Thoracic aorta endothelial cell (primary cell): ENCODE measurements around a stretch of chr4.

DNA sequence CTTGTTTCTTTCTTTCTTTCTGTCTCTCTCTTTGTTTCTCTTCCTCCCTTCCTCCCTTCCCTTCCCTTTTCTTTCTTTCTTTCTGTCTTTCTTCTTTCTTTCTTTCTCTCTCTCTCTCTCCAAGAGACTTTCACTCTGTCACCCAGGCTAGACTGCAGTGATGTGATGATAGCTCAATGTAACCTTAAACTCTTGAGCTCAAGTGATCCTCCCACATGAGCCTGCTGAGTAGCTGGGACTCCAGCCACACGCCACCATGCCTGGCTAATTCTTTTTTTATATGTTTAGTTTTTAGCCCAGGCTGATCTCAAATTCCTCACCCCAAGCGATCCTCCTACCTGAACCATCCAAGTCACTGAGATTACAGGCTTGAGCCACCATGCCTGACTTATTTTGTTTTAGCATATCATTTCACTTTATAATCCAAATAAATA, 64.3 kb upstream of the EMCN start:
- CAGE, long polyA plus RNA, result no peak

- CAGE, long polyA plus RNA, result no peak
Measured at GRCh38 chr4:101036856-101037362, 310.4 kb downstream of the PPP3CA start.

DNA sequence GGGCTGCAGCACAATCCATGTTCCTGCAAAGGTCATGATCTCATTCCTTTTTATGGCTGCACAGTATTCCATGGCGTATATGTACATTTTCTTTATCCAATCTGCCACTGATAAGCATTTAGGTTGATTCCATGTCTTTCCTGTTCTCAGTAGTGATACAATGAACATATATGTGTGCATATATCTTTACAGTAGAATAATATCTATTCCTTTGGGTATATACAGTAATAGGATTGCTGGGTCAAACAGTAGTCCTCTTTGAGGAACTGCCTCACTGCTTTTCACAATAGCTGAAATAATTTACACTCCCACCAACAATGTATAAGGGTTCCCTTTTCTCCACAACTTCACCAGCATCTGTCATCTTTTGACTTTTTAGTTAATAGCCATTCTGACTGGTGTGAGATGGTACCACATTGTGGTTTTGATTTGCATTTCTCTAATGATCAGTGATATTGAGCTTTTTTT, 113.3 kb downstream of the PPP3CA start:
- CAGE, long polyA plus RNA, result no peak

DNA sequence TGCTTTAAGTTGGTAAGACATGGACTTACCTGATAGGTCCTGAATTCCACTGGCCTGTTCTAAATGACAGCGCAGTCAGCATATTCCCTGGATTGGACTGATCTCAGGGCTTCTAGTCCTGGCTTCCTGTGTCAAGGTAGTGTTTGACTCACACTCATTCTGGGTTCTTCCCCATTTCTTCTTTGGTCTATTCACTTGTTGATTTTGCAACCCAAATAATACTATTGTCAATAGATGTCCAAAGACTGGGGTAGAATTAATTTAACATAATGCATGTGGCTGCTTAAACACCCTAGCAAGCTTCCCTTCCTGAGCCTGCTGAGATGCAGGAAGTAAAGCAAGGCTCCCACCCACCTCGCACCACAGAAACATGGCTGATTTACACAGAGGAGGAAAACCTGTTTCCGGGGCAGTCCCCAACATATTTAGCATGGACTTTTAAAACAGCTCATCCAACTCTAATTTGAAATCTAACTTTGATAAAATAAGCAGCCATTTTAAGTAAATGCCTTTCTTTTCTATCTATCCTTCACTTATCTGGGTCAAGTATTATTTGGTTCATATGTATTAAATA, 64.8 kb downstream of the PPP3CA start:
- CAGE, long polyA plus RNA, result no peak

- CAGE, long polyA plus RNA, result no peak
Measured at GRCh38 chr4:101347664-101348727, 670 bp upstream of the PPP3CA start.

- CAGE, long polyA plus RNA, result no peak
Measured at GRCh38 chr4:102598461-102599013, 97.4 kb downstream of the NFKB1 start.

- CAGE, long polyA plus RNA, result no peak
Measured at GRCh38 chr4:102743166-102743917, 17.4 kb downstream of the MANBA start.

DNA sequence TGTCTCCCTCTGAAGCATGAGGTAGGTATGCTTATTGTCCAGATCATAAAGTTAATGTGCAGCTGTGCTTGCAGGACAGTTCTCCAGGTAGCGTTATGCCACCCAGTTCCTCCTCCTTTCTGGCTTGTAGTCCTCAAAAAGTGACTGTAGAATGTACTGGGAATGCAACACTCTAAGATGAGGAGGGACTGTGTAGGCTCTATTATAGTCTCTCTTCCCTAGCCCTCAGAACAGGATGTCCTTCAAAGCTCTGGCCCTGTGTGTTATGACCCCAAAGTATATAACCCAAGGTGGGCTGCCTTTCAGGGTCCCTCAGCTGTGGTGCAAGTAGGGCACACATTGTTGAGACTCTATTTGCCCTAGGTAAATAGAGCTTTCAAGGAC, 20.8 kb upstream of the MANBA start:
- CAGE, long polyA plus RNA, result no peak

DNA sequence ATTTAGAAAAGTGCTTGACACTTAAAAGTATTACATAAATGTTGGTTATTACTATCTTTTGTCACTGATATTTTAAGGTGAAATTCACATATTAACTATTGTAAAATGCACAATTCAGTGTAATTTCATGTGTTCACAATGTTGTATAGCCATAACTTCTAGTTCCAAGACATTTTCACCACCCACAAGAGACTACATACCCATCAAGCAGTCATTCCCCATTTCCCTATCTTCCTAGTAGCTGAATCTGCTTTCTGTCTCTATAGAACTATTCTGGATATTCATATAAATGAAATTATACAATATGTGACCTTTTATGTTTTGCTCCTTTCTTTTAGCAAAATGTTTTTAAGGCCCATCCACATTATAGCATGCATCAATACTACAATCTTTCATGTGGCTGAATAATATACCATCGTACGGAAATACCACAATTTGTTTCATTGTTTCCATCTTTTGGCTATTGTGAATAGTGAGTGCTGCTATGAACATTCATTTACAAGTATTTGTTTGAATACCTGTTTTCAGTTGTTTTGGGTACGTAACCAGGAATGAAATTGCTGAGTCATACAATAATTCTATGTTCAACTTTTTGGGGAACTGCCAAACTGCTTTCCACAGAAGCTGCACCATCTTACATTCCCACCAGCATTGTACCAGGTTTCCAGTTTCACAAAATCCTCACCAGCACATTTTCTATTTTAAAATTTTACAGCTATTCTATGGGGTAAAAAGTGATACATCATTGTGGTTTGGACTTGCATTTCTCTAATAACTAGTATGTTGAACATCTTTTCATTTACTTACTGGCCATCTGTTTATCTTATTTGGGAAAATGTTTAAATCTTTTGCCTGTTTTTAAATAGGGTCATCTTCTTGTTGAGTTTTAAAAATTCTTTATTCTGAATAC, 28.5 kb upstream of the MANBA start:
- CAGE, long polyA plus RNA, result no peak

GRCh38 chr4:102790735-102791052, 29.9 kb upstream of the MANBA start:
- CAGE, long polyA plus RNA, result no peak

DNA sequence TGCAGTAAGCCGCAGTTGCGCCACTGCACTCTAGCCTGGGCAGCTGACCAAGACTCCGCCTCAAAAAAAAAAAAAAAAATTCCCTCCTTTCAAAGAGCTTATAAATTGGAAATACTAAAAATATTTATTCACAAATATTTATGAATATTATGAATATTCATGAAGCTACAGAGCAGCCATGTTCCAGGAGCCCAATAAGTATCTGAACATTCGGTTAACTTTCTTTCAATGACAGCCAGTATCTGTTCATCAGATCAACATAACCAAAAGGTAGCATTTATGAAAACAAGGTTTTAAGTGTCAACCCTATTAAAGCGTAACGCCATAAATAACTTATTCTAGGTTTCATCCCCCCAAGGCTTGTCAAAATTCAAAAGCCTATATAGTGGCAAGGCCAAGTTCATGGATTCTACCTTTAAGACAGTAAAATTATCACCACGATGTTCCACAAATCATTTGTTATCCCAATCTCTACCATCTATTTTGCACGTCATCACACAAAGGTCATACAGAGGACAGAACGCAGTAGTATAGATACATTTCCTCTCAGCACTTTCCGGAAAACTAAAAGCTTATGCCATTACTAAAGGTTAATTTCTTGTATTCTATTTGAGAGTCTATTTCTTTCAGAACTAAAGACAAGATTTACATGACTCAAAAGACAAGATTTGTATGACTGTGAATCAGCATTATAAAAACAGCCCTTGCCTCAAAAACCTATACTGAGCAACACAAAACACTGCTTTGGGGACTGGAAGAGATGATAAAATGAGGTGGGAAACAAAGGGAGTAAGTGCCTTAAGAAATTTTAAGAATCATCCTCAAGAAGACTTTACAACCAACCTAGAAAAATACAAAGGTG, 7.9 kb downstream of the UBE2D3 start:
- CAGE, long polyA plus RNA, result no peak

DNA sequence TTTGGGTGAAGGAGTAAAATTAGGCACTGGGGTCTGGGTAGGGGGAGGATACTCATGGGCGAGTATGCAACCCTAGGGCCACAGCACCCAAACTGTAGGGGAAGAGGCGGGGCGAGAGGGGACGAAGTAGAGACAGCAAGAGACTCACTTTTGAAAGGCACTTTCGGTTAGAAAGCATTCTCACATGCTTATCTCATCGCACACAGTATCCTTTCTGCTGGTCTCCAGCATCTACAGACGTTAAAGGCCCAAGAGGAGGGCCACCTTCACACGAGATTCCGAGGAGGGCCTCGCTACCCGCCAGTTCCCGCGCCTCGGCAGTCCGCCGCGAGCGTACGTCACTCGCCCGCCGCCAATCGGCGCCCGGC, 241 bp upstream of the CISD2 start:
- CAGE, long polyA plus RNA, result no peak

- CAGE, long polyA plus RNA, result no peak
Measured at GRCh38 chr4:102869861-102870237, 1.1 kb downstream of the CISD2 start.

GRCh38 chr4:103077087-103077487, 526 bp upstream of the SLC9B2 start:
- CAGE, long polyA plus RNA, result no peak

DNA sequence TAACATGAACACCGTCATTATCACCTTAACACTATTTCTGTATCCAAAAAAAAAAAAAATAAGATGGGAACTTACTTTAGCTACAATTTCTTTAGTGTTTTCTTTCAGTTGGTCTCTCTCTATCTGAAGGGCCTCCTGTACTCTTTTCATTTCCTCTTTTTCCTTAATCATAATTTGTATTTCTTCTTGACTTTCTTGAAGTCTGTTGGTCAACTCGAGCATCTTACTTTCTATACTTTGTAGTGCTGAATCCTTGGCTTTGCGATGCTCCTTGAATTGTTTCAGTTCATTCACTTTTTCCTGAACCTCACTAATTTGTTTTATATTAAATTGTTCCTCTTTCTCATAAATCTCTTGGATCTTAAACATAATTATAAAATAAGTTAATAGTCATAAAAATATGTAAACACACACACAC, 45.4 kb upstream of the BDH2 start:
- CAGE, long polyA plus RNA, result no peak

GRCh38 chr4:104490747-104491912, 3.6 kb downstream of the CXXC4 start:
- CAGE, long polyA plus RNA, result no peak

- CAGE, long polyA plus RNA, result no peak
Measured at GRCh38 chr4:104592827-104593291, 98.2 kb upstream of the CXXC4 start.

DNA sequence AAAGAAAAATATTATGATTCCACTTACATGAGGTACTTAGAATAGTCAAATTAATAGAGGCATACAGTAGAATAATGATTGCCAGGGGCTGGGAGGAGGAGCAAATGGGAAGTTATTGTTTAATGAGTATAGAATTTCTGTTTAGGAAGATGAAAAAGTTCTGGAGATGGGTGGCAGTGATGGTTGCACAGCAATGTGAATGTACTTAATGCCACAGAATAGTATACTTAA, 41.5 kb downstream of the TET2 start:
- CAGE, long polyA plus RNA, result no peak

- CAGE, long polyA plus RNA, result no peak
Measured at GRCh38 chr4:105645714-105646034, 62.8 kb downstream of the INTS12 start.

- CAGE, long polyA plus RNA, result no peak
Measured at GRCh38 chr4:105970338-105971437, 75.4 kb downstream of the NPNT start.